Measurements from ENCODE around the genes SNAPC4 and SEC16A.

DNA sequence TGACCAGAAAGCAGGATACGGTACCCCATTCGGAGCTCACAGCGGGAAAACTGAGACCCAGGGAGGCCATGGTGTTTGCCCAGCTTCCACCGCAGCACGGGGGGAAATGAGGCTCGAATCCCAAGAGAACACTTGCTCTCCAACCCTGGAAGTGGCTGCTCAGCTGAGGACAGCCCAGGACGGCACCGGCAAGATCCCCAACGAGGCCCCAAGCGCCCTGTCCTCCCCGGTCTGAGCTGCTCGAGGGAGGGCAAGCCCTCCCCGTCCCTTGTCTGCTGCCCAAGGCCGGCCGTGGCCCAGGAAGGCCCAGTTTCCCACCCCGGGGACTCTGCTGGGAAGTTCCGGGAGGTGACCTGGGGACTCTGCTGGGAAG lies 7.5 kb downstream of the NACC2 start:
- RRBS, result 72% methylated on average over 6 of the region's 17 CpGs
CAGE:
- cytosol, long polyA plus RNA, result no peak
- long polyA plus RNA, result no peak
- nucleus, long polyA plus RNA, result no peak

GRCh38 chr9:136093011-136093666 lies 1.9 kb downstream of the NACC2 start:
- RRBS, result 63% methylated on average over 3 of the region's 17 CpGs
CAGE:
- cytosol, long polyA plus RNA, result no peak
- long polyA plus RNA, result no peak
- nucleus, long polyA plus RNA, result no peak

GRCh38 chr9:136106965-136107497 lies 11.6 kb downstream of the TMEM250 start:
- RRBS, result no CpG with 5 or more reads among the region's 25 CpGs
CAGE:
- cytosol, long polyA plus RNA, result no peak
- long polyA plus RNA, result no peak
- nucleus, long polyA plus RNA, result no peak

GRCh38 chr9:136115302-136115731 lies 3.4 kb downstream of the TMEM250 start:
- RRBS, result no CpG with 5 or more reads among the region's 12 CpGs
CAGE:
- cytosol, long polyA plus RNA, result no peak
- long polyA plus RNA, result no peak
- nucleus, long polyA plus RNA, result no peak

- RRBS, result 94% methylated on average over 3 of the region's 65 CpGs
CAGE:
- cytosol, long polyA plus RNA, result no peak
- long polyA plus RNA, result no peak
- nucleus, long polyA plus RNA, result no peak
These were observed 2.4 kb downstream of the TMEM250 start for GRCh38 chr9:136116038-136116917.

DNA sequence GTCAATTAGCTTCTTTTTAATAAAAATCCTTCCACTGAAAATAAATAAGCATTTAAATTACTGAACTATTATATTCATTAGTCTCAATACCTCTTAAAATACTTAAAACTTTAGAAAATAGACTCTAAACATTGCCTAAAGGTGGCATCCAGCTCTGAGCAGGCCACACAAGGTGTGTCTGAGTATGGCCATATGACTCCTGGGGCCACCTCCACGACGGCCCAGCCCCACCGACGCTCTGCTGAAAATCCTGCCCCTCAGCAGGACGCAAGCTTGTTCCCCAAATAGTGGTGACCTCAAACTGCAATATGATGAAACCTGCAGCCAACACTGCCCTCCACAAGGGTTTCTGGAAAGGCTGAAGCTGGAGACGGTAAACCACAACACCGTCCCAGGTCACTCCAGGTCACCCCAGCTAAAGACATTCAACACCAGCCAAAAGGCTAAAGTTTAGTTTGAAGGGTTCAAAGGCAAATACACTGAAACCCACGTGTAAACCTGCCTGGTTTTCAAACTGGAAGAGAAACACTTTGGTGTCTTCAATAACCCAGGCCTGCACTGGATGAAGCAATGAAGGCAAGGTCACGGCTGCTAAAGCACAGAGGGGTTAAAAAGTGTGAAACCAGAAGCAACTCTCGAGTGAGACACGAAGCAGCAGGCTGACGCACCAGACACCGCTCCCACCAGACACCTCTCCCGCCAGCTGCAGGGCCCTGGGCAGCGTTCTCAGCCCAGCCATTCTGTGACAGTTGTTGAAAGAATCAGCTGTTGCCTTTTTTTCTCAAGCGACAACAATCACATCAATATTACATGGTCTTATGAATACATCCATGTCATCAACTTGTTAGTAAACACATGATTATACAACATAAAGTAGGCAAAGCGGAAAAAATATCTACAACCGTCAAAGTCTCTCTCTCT lies 1.8 kb upstream of the LHX3 start:
- RRBS, result no CpG with 5 or more reads among the region's 18 CpGs
CAGE:
- cytosol, long polyA plus RNA, result no peak
- long polyA plus RNA, result no peak
- nucleus, long polyA plus RNA, result no peak

- RRBS, result no CpG with 5 or more reads among the region's 28 CpGs
CAGE:
- cytosol, long polyA plus RNA, result no peak
- long polyA plus RNA, result no peak
- nucleus, long polyA plus RNA, result no peak
These were observed 355 bp upstream of the QSOX2 start for GRCh38 chr9:136245903-136246431.

DNA sequence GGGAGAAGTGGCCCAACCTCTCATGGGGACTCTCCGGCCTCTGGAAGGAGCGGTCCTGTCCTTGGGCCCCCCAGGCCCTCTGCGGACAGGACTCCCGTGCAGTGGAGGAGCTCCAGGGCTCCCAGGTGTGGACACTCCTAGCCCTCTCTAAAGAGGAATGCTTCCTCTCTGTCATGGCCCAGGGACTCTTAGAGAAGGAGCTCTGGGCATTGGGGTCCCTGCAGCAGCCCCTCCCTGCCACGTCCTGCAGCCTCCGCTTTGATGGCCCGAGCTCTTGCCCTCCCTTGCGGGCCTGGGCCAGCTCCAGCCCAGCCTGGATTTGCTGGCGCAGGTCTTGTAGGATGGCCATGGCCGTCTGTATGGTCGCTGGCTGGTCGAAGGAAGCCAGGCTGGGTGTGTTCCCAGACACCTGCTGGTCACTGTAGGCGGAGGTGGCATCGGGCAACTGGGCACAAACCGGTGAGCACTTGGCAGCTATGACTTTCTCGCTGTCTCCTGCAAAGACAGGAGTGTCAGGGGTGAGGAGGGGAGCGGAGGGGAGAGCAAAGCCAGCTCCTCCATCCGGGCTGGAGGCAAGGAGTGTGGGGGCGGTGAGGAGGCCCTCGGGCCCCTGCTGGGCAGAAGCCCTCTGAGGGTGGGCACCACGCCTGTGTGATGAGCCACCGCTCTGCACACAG lies 12.6 kb downstream of the CCDC187 start:
- RRBS, result no CpG with 5 or more reads among the region's 22 CpGs
CAGE:
- cytosol, long polyA plus RNA, result no peak
- long polyA plus RNA, result no peak
- nucleus, long polyA plus RNA, result no peak

DNA sequence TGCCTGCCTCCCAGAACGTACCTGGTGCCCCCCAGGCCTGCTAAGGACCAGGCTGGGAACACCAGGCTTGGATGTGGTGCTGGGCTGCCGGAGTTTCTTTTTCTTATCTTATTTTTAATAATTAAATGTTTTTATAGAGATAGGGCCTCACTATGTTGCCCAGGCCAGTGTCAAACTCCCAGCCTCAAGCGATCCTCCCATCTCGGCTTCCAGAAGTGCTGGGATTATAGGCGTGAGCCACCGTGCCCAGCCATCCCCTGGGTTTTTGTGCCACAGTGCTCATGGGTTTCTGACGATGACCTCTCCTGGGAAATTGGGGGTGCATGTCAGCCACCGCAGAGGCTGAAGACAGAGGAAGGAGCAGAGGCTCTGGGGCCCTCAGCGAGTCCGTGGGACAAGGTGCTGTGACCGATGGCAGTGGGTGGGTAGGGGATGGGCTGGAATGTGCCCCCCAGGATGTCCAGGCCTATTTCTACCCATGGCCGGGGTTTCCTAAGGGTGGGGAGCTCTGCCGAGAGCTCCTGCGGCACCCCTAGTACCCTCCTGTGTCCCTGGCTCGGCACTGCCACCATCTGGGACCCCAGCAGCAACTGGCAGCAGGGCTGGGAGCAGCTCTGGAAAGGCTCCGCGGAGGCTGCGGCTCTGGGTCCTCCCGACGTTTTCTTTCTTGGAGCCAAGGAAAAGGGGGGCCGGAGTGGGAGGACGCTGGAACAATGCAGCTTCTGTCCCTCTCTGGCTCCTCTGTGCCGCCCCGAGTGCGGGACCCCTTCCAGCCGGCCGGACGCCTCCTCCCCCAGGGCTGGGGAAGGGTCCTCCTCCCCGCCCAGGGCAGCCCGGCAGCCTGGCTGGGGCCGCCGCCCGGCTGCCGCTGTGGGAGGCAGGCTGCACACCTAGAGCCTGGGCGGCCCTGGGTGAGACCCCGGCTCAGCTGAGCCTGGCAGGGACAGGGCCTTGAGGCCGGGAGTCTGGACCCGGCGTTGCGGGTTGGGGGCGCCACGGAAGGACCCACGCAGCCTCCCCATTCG lies 14.7 kb downstream of the GPSM1 start:
- RRBS, result 10% methylated on average over 14 of the region's 44 CpGs
CAGE:
- cytosol, long polyA plus RNA, result no peak
- long polyA plus RNA, result no peak
- nucleus, long polyA plus RNA, result no peak

- RRBS, result no CpG with 5 or more reads among the region's 44 CpGs
CAGE:
- cytosol, long polyA plus RNA, result no peak
- long polyA plus RNA, result no peak
- nucleus, long polyA plus RNA, result no peak
These were observed 16.2 kb downstream of the DNLZ start for GRCh38 chr9:136346968-136348086.

- RRBS, result 100% methylated on average over 2 of the region's 50 CpGs
CAGE:
- cytosol, long polyA plus RNA, result no peak
- long polyA plus RNA, result no peak
- nucleus, long polyA plus RNA, result no peak
These were observed 2.6 kb downstream of the DNLZ start for GRCh38 chr9:136360555-136361638.

DNA sequence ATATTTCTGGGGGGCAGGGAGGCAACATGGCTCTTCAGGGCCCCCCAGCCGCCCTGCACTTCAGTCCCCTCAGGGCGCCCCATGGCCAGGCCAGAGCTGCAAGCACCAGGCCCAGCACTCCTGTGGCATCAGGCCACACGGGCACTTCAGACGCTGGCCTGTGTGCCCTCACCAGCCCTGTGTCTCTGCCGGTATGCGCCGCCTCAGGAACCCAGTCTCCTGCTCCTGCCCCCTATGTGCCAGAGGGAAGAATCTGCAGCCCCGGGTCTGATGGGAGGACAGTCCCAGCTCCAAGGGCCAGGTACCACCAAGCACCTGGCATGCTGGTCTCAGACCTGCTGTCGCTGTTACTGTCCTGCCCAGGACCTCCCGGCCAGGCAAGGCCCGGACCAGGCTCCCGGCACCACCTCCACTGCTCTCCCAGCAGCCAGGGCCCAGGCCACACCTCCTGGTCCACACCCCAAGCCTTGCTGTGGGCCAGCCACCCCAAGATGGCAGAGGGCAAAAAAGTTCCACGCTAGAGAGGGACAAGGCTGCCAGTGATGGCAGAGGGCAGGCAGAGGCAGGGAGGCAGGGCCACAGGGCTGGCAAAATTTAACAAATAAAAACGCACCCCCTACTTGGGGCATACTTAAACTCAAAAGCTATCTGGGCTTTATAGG lies 1.2 kb downstream of the DNLZ start:
- RRBS, result 95% methylated on average over 4 of the region's 14 CpGs
CAGE:
- cytosol, long polyA plus RNA, result no peak
- long polyA plus RNA, result no peak
- nucleus, long polyA plus RNA, result no peak

DNA sequence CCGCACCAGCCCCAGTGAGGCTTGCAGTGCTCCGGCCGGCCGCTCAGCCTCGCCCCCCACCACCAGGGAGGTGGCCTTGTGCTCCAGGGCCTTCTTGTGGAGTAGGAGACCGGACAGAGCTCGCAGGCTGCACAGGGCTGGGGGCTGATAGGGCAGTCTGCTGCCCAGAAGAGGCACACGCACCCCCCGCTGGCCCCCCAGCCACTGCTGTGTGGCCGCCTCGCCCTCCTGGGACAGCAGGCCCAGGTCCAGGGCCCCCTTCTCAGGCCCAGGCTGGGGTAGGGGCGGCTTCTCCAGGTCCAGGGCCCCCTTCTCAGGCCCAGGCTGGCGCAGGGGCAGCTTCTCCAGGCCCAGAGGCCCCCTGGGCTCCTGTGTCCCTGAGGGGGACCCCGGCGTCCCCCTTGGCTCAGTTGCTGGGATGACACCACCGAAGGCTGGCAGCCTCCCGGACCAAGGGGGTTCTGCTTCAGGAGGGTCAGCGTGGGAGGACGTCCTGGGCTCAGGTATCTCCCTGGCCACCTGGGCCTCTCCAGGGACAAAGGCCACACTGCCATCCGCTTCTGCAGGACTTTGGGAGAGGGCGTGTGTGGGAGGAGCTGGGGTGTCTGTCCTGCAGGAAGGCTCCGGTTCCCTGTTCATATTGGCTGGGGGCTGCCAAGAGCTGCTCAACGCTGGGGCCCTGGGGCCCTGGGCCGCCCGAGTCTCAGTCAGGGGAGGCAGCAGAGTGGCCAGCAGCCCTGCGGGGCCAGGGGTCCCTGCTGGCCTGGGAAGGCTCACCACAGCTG lies 4.5 kb upstream of the CARD9 start:
- RRBS, result 91% methylated on average over 7 of the region's 26 CpGs
CAGE:
- cytosol, long polyA plus RNA, result no peak
- long polyA plus RNA, result no peak
- nucleus, long polyA plus RNA, result no peak

DNA sequence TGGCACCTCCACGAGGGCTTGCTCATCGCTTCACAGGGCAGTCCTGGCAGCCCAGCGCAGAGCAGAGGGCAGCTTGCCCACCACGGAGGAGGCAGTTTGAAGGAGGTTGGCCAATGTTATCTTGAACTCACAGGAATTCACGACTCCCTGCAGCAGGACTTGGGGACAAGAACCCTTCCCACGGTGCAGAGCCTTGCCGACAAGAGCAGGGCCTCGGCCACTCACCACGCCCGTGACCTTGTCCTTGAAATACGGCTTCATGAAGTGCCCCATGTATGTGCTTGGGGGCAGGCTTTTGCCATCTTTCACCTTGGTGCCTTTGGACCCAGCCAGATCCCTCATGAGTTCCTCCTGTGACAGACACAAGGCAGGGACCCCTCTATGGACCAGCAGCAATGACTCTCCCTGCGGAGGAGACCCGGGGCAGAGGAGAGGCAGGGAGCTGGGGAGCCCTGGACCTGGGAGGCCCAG lies 4.9 kb downstream of the SNAPC4 start:
- RRBS, result 95% methylated on average over 1 of the region's 13 CpGs
CAGE:
- cytosol, long polyA plus RNA, result no peak
- long polyA plus RNA, result no peak
- nucleus, long polyA plus RNA, result no peak

GRCh38 chr9:136400008-136401151 lies at the start of gene SNAPC4:
Gene SNAPC4 (minus strand): TSS chr9:136400170.
- RRBS, result 46% methylated on average over 8 of the region's 83 CpGs
CAGE:
- cytosol, long polyA plus RNA, result no peak
- long polyA plus RNA, result start-site peak on the minus strand at chr9:136400167-136400176, 322 and 268 reads in 2 replicates
- nucleus, long polyA plus RNA, result start-site peak on the minus strand at chr9:136400126-136400171, 731 reads

DNA sequence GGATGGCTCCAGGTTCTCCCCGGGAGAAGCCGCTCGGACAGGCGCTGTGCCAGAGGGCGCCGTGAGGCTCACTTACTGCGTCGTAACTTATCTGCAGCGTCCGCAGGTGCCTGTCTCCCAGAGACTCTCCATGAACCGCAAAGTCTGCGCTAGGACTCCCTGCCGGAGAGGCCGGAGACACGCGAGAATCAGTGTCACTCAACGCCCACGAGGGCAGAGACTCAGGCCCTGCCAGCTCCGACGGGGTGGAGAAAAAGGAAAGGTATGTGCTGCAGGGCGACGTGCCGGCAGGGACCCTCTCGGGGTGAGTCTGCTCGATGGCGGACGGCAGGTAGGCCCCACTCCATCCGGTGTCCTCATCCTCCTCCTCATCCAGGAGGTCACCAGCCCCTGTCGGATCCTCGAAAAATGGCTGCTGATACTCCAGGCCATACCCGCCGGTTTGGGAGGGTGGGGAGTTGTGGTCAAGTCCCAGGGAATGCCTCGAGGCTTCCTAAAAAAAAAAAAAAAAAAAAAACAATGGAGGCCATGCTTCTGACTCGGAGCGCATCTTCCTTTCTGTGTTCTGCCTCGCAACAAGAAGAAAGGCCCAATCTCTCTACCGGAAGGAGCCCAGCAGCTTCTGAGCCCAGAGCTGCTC lies 3.2 kb downstream of the ENTR1 start:
- RRBS, result 96% methylated on average over 3 of the region's 37 CpGs
CAGE:
- cytosol, long polyA plus RNA, result no peak
- long polyA plus RNA, result no peak
- nucleus, long polyA plus RNA, result no peak

DNA sequence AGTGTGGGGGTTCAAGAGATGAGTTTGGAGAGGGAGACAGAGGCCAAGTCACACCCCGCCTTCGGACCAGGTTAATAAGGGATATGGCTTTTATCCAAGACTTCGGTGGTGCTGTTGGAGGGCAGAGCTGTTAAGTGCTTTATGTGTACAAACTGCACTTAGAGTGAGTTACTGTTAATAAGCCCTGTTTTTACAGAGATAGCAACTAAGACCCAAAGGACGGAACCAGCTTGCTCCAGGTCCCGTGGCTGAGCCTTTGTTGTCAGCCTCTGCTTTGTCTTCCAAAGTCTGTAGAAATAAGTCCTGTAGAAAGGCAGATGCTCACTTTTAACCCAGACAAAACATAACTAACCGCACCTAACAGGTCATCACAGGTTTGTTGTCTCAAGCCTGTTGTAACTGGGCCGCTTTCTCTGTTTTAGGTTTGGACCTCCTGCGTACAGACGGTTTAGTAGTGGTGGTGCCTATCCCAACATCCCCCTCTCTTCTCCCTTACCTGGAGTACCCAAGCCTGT lies 1.2 kb downstream of the PMPCA start:
- RRBS, result no CpG with 5 or more reads among the region's 9 CpGs
CAGE:
- cytosol, long polyA plus RNA, result no peak
- long polyA plus RNA, result no peak
- nucleus, long polyA plus RNA, result no peak

DNA sequence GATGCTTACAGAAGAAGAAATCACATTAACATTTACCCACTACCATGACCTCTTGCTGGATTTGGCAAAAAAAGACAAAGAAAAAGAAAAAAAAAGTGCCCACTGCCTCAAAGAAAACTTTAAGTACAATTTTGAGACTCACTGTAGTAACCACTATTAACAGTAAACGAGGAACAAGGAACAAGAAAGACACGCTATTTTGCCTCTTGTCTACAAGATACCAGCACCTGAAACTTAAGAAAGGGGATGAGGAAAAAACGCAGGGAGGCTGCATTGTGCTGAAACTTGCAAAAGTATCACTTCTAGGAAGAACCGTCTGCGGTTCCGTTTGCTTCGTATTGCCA lies 953 bp downstream of the SEC16A start:
- RRBS, result no CpG with 5 or more reads among the region's 7 CpGs
CAGE:
- cytosol, long polyA plus RNA, result no peak
- long polyA plus RNA, result no peak
- nucleus, long polyA plus RNA, result no peak

DNA sequence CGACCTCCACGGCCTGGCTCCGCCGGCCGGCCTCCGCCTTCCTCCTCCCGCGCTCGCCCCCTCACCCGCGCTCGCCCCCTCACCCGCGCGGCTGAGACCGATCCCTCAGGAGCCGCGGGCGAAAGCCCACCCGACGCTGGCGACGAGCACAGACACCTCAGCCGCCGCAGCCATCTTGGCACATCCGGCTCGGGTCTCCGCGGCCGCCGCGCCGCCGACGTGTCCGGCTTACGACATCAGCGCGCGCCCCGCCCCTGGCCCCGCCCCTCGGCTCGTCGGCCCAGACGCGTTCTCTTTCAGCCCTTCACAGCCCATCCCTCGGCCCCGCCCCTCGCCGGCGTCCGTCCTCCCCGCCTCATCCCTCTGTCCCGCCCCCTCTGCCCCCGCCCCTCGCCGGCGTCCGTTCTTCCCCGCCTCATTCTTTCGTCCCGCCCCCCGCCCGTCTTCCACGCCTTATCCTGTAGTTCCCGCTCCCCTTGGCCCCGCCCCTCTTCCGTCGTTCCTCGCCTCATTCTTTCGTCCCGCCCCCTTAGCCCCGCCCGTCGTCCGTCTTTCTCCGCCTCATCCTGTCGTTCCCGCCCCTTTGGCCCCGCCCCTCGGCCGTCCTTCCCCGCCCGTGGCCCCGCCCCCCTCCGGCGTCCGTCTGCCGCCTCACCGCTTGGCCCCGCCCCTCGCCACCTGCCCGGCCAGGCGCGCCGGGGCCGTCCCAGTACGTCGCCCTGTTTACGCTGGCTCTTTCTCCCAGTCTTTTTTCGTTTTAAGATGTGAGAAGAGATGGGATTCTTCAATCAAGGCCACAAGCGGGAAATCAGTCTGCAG lies at the start of gene SEC16A:
Gene SEC16A, minus strand, starts transcription at position 186 of the 819 bp plus-strand sequence.
- RRBS, result under 1% methylated on average over 31 of the region's 103 CpGs
CAGE:
- cytosol, long polyA plus RNA, result start-site peak on the minus strand centred at position 213 of the sequence, 76 bp wide, 93 reads
- long polyA plus RNA, result no peak
- nucleus, long polyA plus RNA, result start-site peak on the minus strand centred at position 187 of the sequence, 10 bp wide, 197 reads

DNA sequence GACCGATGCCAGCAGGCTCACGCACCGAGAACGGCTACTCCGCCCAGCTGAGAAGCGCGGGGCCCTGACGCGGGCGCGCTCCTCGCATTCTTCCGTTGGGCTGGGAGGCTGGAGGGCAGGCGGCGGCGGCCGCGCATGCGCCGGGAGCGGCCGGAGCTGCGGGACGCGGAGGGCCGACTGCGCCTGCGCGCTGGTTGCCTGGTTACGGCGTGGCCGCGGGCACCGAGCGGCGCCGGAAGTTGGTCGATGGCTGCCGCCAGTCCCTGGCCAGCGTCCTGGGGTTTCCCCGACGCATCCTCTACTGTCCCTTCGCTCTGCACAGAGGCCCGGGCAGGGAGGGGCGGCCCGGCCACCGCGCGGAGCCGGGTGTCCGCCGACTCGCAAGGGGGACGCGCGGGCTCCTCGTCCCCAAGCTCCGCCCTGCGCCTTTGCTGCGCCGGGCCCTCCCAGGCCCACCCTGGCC lies 865 bp upstream of the SEC16A start:
- RRBS, result 2% methylated on average over 30 of the region's 61 CpGs
CAGE:
- cytosol, long polyA plus RNA, result start-site peak on the minus strand centred at position 119 of the sequence, 67 bp wide, 25 reads
- long polyA plus RNA, result no peak
- nucleus, long polyA plus RNA, result no peak